Melanocyte of skin (primary cell): ENCODE measurements around the gene PPP4R3A.

GRCh38 chr14:90381954-90382600 is 14.8 kb upstream of the CALM1 start:
- CAGE, long polyA plus RNA, 2 experiments: no peak in any of the 2 experiments

DNA sequence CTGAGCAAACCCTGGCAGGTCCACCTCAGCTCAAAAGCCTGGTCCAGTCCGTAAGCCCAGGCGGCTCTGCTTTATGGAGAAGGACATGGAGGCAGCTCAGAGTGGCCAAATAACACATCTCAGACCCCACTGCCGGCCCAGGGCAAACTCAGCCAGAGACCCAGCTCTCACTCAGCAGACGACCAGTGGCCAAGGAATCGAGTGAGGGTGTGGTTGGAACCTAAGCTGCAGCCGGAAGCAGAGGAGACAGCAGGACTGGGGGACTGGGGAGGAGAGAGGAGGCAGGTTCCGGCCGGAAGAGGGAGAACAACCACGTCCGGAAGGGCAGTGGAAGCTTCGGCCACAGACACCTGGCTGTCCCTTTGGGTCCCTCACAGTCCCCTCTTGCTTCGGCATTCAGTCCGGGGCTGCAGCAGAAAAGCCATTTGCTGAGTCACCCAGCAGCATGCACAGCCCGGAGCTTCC is 103.9 kb downstream of the CALM1 start:
- CAGE, long polyA plus RNA, 2 experiments: no peak in any of the 2 experiments

DNA sequence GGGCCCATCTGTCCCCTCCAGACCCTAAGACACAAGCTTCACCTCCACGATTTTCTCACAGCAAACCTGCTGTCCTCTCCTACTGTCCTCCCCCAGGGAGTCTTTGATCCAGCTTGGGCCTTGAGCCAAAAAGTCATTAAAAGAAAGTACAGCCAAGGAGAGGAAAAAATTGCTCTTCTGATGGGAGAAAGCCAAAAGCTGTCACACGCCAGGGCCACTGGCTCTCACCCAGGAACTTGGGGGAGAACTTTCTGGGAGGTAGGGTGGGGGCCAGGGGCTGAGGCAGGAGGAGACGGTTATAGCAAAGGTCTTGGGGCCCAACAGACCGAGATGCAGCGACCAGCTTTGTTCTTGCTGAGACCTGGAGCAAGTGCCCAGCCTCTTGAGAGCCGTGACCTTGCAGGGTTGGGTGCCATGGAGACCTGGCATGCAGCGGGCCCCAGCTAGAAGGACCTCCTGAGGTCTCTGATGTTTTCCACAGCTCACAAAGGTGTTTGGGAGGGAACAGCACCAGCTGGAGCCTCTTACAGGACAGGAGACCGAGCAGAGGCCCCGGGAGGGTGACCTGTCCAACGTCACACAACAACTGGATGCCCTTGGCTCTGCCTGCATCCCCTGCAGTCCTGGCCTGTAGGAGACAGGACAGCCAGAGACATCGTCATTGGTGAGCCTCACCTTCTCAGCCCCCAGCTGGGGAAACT is 124.4 kb downstream of the CALM1 start:
- CAGE, long polyA plus RNA, 2 experiments: no peak in any of the 2 experiments

- CAGE, long polyA plus RNA, 2 experiments: no peak in any of the 2 experiments
These were observed 139.1 kb downstream of the CALM1 start for GRCh38 chr14:90535677-90536534.

DNA sequence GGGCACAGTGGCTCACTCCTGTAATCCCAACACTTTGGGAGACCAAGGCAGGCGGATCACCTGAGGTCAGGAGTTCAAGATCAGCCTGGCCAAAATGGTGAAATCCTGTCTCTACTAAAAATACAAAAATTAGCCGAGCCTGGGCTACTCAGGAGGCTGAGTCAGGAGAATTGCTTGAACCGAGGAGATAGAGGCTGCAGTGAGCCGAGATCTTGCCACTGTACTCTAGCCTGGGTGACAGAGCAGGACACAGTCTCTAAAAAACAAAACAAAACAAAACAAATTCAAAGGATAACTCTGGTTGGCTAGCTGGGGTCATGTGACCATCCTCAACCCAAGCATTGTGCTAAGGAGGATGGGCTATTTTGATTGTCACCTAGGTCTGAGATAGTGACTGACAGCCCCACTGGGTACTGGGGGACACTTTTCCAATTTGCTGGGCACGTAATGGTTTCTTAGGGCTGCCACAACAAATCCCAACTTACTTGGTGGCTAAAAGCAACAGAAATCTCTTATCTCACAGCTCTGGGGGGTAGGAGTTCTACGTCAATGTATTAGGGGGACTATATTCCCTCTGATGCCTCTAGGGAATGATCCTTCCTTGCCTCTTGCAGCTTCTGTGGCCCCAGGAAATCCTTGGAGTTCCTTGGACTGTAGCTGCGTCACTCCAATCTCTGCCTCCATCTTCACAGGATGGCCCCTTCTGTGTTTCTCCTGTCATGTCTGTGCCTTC is 12.0 kb downstream of the DGLUCY start:
- CAGE, long polyA plus RNA, 2 experiments: no peak in any of the 2 experiments

DNA sequence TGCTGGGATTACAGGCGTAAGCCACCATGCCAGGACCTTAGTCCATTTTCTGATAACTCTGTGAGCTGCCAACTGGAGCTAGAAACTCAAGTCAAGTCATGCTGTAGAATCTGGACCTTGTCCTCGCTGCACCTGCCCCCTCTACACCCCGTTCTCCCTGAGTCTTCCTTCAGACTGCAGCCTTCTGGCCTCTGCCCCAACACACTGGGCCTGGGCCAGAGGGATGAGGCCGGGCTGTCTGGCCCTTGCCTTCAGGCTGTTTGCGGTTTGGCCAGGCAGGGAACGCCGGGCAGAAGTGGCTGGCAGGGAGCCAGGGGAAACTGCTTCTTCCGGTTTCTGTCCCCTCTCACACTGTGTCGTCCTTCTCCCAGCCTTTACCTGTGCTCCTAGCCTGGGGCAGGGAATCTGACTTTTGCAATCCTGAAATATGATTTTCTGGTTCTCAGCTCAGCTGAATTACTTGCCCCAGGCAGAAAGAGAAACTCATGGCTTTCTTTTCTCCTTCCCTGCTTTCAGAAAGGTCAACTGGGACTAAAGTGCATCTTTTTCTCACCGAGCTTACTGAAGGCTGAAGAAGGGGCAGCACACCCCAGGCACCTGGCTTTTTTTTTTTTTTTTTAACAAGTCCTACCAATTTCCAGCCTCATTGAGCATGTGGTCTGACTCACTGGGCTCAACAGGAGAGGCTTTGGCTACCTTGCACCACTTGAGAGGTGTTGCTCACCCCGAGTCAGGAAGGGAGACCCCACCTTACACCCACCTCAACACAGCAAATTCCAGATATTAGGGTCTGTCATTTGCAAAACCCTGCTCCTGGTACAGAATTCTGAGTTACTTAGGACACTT is 13.7 kb downstream of the DGLUCY start:
- CAGE, long polyA plus RNA, 2 experiments: no peak in any of the 2 experiments

DNA sequence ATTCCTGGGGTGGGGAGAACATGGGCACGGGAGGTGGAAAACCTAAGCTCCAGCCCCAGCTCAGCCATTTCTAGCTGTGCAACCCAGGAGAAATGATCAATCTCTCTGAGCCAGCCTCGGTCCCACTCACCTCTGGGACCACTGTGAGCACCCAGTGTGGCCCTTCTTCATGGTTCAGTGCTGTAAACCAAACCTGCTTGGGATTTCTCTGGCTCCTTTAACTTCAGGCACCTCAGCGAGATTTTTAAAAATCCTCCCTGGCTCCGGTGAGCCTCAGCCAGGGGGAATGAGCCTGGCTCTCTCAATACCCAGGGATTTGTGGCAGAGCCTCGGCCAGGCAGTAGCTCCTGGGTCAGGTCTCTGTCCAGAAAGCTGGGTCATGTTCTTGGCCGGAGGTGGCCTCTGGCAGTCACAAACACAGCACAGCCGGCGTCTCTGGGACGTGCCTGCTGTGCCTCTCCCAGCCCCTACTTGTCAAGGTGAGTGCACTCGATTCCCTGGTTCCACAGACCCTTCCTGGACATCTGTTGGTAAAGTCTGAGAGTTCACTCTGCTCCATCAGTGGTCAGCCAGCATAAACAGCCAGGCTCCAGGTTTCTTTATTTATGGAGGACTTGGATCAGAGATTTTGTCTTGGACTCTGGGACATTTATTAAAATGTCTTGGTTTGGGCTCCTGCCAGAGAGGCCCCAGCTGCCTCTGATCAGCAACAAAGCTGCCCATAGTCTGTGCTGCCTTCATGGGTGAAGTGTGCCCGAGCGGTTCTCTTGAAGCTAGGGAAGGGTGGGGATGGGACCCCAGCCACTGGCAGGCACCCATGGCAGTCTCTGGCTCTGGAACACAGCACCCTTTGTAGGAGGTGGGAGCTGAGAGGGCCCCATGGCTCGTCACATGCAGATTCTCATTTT is 56.6 kb downstream of the DGLUCY start:
- CAGE, long polyA plus RNA, 2 experiments: no peak in any of the 2 experiments

DNA sequence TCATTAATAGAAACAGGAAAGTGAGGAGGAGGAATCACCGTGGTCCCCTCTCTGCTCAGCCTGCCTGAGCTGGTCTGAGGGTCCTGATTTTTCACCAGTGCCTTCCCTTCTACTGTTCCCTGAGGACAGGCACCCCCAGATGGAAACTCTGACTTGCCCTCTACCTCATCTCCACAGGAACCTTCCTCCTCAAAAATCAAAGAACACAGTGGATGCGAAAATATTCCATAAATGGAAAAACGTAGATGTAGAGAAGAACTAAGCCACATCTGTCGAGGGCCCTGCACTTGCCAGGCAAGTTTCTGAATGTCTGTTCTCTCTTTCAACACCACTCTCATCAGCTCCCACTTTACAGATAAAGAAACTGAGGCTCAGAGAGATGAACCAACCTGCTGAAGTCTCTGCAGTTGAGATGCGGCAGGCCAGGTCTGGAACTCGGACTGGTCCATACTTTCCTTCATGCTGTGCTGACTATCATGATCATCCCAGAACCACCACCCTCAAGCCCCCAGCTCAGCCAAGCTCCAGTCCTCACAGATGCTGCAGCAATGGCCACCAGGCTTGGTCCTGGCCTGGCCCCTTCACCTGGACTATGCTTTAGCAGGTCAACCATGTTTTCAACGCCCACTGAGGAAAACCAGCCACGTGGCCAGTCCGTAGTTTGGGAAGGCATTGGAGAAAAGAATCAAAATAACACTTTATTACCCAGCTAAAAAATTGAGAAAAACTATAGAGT is 1.6 kb downstream of the GPR68 start:
- CAGE, long polyA plus RNA, 2 experiments: no peak in any of the 2 experiments

DNA sequence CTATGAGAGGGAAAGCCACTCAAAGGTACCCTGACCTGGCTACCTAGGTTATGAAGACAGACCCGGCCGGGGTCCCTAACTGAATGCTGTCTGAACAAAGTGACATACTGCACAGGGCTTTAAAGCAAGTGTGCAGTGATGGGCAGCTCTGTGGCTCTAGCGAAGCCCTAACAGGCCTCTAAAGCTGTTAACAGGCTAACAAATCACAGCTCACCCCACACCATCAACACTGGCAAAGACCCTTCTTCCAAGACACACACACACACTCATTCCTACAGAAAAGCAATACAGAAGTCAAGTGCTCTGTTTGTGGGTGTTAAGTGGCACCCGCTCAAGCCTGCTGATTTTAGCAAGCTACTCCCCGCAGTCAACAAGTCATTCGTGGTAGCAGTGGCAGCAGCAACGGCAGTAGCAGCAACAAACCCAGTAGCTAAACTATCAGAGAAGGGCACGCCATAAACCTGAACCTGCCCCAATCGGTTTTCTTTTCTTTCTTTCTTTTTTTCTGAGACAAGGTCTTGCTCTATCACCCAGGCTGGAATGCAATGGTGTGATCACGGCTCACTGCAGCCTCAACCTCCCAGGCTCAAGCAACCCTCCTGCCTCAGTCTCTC is 80.7 kb upstream of the GPR68 start:
- CAGE, long polyA plus RNA, 2 experiments: no peak in any of the 2 experiments

DNA sequence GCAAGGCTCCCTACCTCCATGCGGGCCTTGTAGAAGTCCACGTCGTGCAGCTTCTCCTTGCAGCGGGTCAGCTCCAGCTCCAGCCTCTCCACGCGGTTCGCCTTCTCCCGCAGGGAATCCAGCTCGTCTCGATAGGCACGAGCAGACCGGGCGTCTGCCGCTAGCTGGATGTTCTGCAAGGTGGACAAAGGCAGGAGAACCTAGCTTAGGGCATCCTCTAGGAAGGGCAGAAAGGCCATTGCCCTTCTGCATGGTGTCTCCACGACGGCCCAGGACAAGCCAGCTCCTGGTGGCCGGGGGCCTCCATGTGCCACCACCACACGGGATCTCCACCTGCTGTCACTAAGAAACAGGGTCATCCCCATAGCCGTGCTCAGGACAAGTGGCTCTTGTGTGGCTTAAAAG is 79.6 kb downstream of the CCDC88C start:
- CAGE, long polyA plus RNA, 2 experiments: no peak in any of the 2 experiments

- CAGE, long polyA plus RNA, 2 experiments: no peak in any of the 2 experiments
These were observed 66.6 kb downstream of the CCDC88C start for GRCh38 chr14:91350753-91351644.

DNA sequence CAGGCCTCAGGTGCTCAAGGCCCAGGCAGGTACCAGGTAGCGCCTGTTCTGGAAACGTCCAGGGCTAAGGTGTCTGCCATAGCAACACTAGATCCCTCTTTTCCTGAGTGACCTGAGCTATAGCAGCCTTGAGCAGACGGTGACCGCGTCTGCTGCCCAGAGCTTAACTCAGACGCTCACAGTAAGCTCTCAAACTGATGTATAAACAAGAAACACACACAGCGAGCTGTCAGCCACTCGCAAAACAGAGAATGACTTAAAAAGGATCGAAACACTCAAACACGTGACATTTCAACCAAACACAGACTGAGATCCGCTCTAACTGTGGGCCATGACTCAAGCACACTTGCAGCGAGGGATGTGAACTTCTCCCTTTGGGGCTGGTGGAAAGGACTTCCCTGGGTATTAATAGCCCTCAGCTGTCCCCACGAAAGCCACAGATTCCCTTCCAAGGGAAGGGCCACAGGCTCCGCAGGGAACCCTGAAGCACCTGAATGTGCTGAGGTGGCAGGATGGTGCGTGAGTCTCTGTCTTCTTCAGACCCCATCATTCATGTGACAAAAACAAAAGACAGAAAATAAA is 29.1 kb downstream of the CCDC88C start:
- CAGE, long polyA plus RNA, 2 experiments: no peak in any of the 2 experiments

DNA sequence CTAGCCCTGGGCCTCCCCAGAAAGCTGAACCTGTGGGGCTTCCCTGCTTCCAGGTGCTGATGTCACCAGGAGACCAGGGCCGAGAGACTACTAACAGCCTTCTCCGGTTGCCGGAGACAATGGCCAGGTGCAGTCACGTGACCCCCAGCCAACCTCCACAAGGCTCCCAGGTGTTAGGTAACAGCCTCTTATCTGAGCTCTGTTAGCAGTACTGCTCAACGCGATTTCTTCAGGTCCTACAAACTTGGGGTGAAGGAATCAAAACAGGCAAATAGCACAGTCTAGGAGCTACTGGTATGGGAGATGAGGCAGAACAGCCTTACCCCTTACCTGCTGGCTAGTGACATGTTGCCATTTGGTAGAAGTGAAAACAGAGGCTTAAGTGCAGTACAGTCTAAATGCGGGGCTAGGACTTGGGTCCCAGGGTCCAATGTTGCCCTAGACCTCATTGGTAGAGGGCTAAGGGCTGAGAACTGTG is 3.9 kb downstream of the CCDC88C start:
- CAGE, long polyA plus RNA, 2 experiments: no peak in any of the 2 experiments

DNA sequence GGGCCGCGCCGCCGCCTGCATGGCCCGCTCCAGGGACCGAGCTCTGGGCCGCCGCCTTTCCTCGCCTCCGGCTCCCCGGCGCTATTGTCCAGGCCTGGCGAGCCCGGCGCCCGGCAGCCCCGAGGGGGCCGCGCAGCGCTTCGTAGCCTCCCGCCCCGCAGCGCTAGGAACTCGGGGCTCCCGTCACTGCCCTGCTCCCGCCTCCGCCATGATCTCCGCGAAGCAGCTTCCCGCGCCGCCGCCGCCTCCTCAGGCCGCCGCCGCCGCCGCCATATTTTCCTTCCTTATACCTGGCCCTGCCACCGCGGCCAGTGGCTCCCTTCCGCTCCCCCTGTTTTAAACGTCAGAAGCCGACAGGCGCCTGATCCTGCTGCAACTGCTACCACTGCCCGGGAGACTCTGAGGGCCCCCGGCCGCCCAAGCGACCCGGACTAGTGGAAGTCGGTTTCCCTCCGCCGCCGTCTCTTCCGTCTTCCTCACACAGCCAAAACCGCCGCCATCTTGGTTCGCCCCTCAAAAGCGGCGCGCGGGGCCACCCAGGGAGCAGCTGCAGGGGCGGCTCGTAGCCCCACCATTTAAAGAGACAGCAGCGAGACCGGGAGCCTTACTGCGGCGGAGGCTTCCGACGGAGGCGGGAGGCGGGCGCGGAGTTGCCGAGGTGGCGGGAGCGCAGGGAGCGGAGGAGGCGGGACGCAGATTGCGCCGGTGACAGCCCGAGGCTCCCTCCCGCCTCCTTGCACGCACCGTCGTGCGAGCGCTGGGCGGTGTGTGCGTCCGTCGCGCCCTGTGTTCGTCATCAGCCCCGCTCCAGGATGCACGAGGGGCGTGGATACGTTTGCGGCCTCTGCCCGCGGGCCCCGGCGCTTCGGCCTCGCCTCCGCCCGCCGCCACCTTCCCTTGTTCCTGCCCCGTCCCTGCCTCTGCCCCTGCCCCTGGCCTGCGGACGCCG is at the start of gene PPP4R3A:
Gene PPP4R3A, minus strand, starts transcription at position 526 of the 949 bp plus-strand sequence.
- CAGE, long polyA plus RNA, 2 experiments: no peak in any of the 2 experiments

DNA sequence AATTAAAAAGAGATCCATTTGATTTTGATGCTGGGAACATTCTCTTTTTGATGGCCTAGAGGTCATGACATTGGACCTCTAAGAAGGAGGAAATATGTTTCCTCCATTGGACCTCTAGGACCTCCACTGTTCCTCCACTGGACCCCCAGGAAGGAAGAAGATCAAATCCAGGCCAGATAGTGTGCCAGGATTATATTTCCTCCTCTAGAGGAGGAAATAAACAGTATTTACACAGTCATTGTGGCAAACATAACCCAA is 12.0 kb upstream of the CATSPERB start:
- CAGE, long polyA plus RNA, 2 experiments: no peak in any of the 2 experiments

GRCh38 chr14:91750687-91751433 is 19.0 kb upstream of the CATSPERB start:
- CAGE, long polyA plus RNA, 2 experiments: no peak in any of the 2 experiments

GRCh38 chr14:91835624-91835994 is 31.7 kb downstream of the TC2N start:
- CAGE, long polyA plus RNA, 2 experiments: no peak in any of the 2 experiments

DNA sequence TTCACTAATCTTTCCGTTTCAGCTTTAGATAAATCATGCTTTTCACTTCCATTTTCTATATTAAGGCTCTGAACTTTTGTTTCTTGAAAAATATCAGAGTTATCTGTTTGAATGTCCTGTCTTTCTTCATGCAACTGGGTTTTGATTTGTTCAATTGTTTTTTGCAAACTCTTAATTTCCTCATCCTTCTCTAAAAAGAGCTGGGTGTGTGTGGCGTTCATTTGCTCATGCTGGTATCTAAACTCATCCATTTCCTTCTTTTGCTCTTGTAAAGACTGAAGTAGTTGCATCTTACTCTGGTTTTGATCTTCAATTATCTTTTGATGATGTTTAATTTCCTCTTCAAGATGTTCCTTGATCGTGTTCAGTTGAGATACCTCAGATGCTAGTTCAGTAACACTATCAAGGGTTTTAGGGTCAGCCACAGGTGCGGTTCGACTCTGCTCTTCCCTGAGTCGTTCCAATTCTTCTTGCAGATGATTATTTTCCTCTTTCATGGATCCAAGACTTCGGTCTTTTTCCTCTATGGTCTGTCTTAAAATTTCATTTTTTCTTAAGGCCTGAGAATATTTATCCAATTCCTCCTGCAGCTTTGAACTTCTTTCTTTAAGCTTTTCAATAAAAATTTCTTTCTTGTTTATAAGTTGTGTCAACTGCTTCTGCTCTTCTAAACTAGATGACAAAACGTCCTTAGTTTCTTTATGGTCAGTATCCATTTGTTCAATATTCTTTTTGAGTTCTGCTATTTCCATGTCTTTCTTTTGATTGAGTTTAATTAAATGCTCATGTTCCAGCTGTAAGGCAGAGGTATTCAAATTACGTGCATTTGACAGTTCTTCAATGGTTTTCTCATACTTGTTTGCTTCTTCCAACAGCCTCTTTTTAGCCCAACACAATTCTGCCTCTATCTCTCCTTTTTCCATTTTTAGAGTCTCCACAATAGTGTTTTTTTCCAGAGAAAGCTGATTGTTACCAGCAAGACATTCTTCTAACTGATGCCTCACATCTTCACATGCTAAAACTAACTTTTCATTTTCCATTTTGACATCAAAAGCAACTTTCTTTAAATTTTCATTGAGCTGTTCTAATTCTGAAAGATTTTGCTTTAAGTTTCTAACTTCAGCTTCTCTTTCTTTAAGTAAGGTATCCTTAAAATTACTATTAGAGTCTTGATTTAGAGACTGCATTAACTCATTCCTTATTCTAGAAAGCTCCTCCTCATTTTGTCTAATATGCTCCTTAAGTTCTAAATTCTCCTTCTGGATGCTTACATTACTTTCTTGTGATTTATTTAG is 34.5 kb downstream of the TRIP11 start:
- CAGE, long polyA plus RNA, 2 experiments: no peak in any of the 2 experiments

DNA sequence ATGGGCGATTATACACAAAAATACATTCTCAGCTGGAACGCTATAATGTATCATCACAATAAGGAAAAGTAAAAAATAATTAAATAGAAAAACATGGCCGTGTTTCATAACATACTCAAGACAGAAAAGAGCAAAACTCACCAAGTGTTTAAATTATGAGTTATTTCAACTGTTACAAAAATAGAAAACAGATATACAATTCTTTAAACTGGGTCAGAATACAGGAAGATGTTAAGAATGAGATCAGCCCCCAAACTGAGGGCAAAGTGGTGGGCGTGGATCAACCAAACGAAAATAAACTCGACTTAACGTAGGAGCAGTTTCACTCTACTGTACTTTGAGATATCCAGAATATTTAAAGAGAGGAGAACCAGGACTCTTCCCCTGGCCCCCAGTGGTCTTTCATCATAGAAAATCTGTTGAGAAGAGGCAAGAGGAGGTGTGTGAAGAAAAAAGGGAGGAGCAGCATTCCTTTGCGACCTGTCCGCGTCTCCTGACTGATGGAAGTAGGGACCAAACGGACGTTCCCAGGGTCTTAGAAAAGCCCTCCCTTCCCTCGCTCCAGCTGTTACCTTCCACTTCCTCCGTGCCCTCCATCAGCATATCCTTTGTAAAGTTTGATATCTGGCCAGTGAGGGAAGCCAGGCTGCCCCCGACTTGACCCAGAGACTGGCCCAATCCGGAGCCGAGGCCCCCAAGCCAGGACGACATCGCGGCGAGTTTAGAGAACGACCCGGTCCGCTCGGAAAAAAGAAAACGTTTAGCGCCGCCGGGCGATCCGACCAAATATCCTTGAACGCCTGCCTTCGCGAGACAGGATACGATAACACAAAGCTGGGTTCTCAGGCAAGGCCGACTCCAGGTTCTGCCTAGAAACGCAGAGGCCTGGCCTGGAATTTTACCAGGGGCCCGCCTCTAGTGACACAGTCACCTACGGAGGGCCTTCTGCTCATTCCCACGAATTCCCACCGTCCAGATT is 595 bp downstream of the TRIP11 start:
- CAGE, long polyA plus RNA, 2 experiments: no peak in any of the 2 experiments

DNA sequence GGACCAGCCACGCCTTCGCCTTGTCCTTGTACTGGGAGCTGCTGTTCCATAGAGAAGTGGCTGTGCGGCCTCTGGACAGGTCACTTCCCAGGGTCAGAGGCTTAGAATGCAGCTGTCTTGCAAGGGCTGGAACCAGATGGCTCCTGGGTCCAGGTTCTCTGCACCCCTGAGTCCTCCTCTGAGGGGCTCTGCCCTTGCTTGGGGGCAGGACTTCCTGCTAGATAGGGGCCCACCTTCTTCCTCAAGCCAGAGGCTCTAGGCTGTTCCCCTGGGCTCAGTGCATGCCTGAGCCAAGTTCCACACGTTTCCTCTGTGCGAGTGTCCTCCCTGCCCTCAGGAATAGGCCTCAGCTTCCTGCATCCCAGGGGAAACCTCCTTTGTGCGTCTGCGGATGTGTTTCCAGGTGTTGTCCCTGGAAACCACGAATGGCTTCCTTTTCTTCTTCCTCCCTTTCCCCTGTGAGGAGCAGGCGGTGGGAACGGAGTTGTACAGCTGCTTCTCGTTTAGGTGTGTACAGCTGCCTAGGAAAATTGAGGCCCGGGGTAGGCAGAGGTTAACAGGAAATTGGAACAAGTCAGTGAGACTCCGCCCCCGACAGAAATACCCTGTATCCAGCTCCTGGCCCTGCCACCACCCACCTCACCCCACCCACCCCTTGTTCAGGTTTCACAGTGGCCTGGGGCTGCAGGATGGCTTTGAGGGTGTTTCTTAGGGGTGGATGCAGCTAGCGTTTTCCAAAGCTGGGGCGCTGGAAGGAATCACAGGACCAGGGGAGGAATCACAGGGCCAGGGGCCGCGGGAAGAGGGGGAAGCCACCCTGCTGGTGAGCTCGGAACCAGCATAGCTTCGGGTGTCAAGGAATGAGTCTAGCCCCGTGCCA is 54.1 kb upstream of the RIN3 start:
- CAGE, long polyA plus RNA, 2 experiments: no peak in any of the 2 experiments